Cerebral cortex (tissue), 2 donors: ENCODE measurements around the gene LCMT1.

DNA sequence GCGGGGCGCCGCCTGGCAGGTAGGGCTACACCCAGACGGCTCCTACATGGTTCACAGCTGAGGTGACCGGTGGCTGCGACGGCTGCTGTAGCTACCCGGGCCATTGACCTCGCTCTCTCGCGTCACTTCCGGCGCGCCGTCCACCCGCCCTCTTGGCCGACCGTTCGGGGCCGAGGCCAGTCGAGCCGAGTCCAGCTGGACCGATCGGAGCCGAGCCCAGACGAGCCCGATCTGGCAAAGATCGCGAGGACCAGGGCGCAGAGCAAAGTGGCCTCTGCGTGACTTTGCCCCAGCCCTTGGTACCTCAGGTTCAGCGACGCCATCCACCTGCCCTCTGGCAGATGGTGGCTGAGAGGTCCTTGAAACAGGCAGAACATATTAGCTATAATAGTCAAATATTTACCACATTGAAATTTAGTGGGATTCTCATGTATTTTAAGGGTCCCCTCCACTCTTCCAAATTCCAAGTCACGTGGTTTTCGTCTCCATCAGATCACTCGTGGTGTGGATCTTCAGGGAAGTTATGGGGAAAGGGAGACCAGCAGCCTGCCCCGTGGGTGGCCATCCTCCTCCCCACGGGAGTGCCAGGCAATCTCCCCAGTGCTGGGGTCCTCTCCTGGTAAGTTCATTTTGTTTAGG is 4.4 kb upstream of the LCMT1 start:
- PRO-cap, 2 experiments = peak in 1 of 2 experiments; most common plus-strand start position 153 of the sequence (in 1); most common minus-strand start position 119 of the sequence (in 1)

- PRO-cap, 2 experiments = no peak in any of the 2 experiments
Measured at GRCh38 chr16:25109599-25109914, 2.0 kb upstream of the LCMT1 start.

DNA sequence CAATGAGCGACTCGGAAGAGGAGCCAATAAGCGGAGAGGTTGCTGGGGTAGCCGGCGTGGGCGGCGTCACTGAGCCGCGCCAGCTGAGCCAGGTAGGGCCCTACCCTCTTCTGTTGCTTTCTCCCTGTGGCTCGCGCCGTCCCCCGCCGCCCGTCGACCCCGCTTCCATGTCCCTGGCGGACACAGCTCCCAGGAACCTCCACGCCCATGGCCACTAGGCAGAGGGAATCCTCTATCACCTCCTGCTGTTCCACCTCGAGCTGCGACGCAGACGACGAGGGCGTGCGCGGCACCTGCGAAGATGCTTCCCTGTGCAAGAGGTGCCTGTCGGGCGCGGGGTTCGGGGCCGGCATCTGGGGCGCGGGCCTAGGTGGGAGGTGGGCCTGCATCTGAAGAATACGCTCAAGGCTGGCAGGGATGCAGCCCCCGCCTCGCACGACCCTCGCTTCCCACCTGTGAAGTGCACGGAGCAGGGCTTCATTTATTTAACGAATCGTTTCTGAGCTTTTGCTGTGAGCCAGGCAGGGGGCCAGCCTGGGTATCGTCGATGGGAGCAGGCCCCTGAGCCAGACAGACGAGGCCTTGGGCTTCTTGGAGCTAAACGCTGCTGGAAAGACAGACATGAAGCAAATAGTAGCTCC is at the start of gene LCMT1:
Gene LCMT1 (plus strand): TSS at position 66 of the 641 bp plus-strand sequence.
- PRO-cap, 2 experiments = peak in 1 of 2 experiments; most common plus-strand start position 77 of the sequence (in 1)

DNA sequence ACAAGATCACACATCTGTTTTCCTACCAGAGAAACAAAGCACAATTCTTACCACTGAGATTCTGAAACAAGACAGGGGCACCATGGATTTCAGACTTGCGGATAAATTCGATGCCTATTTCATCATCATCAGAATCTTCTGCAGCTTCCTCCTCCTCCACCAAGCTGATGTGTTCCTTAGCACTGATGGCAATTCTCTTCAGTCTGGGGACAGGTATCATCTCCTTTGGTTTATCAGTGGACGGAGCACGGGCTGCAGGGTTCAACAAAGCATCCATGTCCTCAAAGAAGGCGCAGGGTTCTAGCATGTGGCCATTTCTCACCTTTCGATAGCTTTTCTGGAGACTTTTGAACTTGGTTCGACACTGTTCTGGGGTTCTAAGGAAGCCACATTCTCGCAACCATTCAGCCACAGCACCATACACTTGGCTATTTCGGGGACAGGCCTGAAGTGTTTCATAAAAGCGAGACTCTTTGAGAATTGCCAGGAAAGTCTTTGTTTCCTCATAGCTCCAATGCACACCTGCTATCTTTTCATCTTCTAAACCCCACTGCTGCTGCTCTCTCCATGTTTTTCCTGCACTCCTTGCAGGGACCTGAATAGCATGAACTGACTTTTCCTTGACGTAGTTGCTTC is 10.9 kb downstream of the ZKSCAN2 start:
- PRO-cap, 2 experiments = no peak in any of the 2 experiments

DNA sequence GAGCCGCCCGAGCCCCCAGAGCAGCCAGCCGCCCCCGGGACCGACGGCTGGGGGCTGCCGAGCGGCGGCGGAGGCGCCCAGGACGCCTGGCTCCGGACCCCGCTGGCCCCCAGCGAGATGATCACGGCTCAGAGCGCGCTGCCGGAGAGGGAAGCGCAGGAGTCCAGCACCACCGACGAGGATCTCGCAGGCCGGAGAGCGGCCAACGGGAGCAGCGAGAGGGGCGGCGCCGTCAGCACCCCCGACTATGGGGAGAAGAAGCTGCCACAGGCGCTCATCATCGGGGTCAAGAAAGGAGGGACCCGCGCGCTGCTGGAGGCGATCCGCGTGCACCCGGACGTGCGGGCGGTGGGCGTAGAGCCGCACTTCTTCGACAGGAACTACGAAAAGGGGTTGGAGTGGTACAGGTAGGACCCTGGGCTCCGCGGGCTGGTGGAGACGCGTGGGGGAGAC is 1.0 kb downstream of the HS3ST4 start:
- PRO-cap, 2 experiments = peak in 1 of 2 experiments; most common plus-strand start position 277 of the sequence (in 1); most common minus-strand start position 123 of the sequence (in 1)

GRCh38 chr16:27208639-27209227 is 5.4 kb downstream of the KDM8 start:
- PRO-cap, 2 experiments = no peak in any of the 2 experiments

- PRO-cap, 2 experiments = no peak in any of the 2 experiments
Measured at GRCh38 chr16:27230433-27231354, 27.4 kb downstream of the KDM8 start.

DNA sequence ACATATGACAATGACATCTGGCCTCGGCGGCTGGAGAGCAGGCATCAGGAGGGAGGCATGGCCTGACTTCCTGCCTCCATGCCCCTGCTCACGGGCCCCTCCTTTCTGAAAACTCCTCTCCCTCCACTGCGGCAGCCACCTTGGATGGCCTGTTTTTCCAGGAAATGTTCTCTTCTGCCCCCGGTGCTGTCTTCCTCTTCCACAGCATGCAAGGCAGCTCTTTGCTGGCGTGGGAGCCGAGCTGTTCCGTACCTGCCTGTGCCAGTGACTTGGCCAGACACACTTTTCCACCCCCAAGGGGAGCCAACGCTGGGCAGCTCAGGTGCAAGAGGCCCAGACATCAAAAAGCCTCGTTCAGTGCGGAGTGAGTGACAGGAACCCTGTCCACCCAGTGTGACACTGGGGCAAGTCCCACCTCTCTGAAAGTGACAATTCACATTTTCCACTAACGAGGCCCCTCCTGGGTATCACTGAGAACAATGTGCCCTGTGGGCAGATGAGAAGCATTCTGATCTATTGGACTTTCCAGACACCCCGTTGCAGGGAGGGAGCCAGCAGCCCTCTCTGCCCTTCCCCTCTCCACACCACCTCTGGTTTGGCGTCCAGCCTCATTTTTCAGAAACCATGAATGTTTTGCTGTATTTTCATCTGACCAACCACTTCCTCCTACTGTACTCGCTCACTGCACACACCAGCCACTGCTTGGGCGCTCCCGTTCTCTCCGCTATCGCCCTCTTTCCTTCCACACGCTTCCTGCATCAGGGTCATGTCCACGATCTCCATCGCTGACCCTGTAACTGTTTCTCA is 31.1 kb downstream of the NSMCE1 start:
- PRO-cap, 2 experiments = peak in 1 of 2 experiments; most common plus-strand start position 528 of the sequence (in 1); most common minus-strand start position 349 of the sequence (in 1)

- PRO-cap, 2 experiments = no peak in any of the 2 experiments
Measured at GRCh38 chr16:27238026-27238669, 30.4 kb downstream of the NSMCE1 start.

- PRO-cap, 2 experiments = no peak in any of the 2 experiments
Measured at GRCh38 chr16:27271722-27272048, 3.1 kb upstream of the NSMCE1 start.

DNA sequence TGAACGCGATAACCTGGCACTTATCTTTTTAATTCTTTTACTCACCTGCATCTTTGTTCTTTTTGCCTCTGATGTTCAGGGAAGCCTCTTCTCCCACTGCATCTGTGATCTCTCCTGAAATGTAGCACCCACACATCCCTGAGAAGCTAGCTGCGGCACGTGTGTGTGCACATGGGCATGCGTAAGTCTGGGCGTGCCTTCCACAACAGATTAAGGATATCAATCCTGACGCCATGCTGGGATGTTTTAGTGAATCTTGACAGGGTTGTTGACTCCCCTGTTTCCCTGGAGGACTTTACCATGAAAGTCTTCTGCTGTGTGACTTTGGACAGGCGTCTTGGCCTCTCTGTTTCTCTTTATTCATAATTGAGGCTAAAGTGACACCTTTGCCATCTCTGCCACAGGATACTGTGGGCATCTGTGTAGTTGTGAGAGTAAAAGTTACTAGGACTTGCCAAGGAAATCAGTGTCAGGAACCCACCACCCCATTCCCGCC is 20.5 kb downstream of the IL4R start:
- PRO-cap, 2 experiments = no peak in any of the 2 experiments

DNA sequence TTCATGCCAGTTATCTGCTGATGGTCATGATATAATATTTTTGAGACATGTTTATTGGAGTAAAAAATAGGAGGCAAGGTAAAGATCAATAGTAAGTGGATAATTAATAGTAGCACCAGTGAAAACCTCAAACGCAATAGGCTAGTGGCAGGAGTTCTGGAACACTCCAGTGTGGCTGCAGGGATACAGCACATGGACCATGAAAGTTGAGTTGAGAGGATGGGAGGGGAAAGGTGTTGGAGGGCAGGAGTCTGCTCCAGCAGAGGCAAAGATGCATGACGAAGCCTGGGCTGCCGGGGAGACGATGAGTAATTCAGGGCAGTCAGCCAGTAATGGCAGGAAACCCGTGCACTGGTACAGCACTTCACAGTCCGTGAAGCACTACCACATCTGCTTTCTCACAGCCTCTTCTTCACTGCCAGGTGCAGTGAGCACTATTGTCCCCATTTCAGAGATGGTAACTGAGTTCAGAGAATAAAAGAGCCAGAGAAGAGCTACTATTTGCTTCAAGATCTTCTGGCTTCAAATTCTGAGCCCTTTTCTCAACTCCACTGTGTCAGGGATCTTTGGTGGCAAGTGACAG is 24.4 kb downstream of the IL21R start:
- PRO-cap, 2 experiments = no peak in any of the 2 experiments

- PRO-cap, 2 experiments = no peak in any of the 2 experiments
Measured at GRCh38 chr16:27455557-27456186, 53.7 kb downstream of the IL21R start.

GRCh38 chr16:27491765-27492681 is 57.7 kb downstream of the GTF3C1 start:
- PRO-cap, 2 experiments = peak in 1 of 2 experiments; most common minus-strand start chr16:27491994 (in 1)

DNA sequence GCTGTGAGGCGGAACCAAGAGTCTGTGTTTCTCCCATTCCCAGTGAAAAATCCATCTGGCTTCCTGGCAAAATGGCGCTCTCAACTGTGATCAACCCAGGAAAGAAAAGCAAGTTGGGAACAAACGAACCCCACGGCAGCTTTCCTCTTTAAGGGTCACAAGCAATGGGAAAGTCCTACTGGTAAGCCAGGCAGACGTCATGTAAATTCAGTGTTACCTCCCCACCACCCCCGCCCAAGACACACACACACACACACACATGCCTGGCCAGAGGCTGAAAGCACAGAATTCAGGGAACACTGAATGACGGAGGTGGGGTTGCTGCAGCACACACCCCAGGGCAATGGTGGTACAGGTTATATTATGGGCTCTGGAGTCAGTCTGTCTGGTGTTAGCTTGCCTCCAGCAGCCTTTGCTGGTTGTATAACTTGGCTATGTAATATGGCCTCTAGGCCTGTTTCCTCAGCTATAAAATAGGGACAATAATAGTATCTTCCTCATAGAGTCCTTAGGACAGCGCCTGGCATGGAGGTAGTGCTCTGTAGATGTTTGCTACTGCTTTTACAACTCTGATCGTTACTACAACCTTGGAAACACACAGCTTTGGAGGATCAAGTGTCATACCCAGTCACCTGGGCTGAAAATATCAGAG is 31.6 kb downstream of the GTF3C1 start:
- PRO-cap, 2 experiments = no peak in any of the 2 experiments

- PRO-cap, 2 experiments = no peak in any of the 2 experiments
Measured at GRCh38 chr16:27721356-27722056, 171.6 kb downstream of the KATNIP start.

GRCh38 chr16:28112566-28113294 is 49.2 kb upstream of the GSG1L start:
- PRO-cap, 2 experiments = no peak in any of the 2 experiments

GRCh38 chr16:28114601-28115124 is 51.1 kb upstream of the GSG1L start:
- PRO-cap, 2 experiments = no peak in any of the 2 experiments

GRCh38 chr16:28171762-28172216 is 40.0 kb downstream of the XPO6 start:
- PRO-cap, 2 experiments = no peak in any of the 2 experiments

DNA sequence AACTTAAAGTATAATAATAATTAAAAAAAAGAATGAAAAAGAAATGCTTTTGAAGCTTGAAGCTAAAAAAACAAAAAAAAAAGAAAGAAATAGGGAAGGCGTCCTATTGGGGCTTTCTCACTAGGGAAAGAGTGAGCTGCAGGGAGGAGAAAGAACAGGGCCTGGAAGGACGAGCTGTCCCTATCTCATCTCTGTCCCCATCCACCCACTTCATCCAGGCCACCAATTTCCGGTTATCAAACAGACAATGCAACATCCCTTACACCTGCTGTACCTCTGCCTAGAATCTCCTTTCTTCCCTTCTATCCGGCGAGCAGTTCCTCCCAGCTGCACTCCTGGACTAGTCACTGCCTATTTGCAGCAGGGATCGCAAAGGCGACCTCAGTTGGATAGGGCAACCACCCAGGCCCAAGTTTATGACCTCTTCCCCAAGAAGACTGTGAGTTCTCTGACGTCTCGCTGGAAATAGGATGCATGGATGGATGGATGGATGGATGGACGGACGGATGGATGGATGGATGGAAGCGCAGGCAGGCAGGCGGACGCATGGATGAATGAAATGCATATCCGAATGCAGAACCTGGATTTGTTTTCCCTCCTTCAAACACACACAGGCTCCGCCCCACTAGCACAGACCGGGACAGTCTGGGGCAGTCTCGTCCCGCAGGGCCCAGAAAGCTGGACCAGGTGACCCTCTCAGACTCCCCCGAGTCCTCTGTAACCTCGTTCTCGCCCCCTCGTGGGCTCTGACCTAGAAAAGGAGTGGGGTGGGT is 646 bp upstream of the SBK1 start:
- PRO-cap, 2 experiments = peak in 1 of 2 experiments; most common plus-strand start position 613 of the sequence (in 1); most common minus-strand start position 556 of the sequence (in 1)